ENCODE results near the gene CMIP.

DNA sequence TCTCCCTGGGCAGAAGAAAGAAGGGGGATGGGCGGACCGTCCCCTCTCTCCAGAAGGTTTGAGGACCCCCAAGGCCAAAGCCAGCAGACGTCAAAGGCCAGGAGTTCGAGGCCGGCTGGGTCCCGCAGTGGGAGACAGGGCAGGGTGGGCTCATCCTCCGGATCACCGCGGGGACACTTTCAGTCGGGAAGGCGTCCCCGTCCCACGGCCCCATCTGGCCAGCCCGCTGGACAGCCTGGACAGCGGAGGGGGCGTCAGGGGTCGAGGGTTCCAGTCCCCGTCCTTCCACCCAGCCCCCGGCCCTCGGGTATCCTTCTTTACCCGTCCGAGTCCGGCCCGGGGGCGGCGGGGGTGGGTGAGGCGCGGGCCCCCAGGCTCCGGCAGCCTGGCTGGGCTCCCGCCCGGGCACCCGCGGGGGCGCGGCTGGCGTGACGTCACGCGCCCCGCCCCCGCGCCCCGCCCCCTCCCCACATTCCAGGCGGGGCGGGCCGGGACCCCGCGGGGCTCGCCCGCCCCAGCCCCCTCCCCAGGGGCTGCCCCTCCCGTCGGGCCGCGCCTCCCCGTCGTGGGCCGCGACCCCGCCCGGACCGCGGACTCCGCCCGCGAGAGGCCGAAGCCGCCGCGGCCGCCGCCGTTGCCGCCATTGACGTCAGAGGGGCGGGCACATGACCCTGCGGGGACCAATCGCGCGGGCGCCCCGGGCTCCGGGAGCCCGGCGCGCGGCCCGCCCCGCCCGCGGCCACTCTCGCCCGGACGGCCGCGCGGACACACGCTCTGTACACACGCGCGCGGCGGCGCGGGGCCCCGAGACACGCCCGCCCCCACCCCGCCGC lies at the start of gene CMIP:
CMIP (plus strand) TSS at position 742 of the 833 bp plus-strand sequence.
- PRO-cap = bidirectional peak, plus-strand start at position 742 of the sequence, minus-strand start at position 645 of the sequence

GRCh38 chr16:81451246-81451501 lies 6.6 kb downstream of the CMIP start:
- PRO-cap = no peak

DNA sequence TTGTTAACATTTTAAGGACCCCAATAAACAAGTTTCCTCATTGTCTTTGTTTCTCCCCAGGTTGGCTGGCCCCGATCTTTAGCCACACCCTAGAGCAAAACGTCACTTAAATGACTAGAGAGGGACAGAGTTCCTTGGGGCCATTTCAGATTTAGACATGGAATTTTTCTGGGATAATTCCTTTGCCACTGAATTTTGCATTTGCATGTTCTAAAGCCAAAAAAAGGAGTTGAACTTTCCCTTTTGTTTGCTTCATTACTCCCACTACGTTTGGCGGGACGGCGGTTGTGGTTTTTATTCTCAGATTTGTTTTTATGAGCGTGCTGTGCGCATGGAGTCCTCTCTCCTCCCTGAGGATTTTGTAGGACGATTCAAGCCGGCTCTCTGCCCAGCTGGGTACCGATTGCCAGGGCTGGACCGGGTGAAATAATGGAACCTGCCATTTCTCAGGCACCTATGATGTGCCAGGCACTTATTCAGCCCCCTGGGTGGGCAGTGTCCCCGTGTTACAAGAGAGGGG lies 18.6 kb downstream of the CMIP start:
- PRO-cap = no peak

GRCh38 chr16:81469302-81470624 lies 25.2 kb downstream of the CMIP start:
- PRO-cap = bidirectional peak, plus-strand start at chr16:81470237, minus-strand start at chr16:81470001

- PRO-cap = unidirectional peak, plus-strand start at chr16:81501274
Observed at GRCh38 chr16:81500700-81501982, 56.5 kb downstream of the CMIP start.

DNA sequence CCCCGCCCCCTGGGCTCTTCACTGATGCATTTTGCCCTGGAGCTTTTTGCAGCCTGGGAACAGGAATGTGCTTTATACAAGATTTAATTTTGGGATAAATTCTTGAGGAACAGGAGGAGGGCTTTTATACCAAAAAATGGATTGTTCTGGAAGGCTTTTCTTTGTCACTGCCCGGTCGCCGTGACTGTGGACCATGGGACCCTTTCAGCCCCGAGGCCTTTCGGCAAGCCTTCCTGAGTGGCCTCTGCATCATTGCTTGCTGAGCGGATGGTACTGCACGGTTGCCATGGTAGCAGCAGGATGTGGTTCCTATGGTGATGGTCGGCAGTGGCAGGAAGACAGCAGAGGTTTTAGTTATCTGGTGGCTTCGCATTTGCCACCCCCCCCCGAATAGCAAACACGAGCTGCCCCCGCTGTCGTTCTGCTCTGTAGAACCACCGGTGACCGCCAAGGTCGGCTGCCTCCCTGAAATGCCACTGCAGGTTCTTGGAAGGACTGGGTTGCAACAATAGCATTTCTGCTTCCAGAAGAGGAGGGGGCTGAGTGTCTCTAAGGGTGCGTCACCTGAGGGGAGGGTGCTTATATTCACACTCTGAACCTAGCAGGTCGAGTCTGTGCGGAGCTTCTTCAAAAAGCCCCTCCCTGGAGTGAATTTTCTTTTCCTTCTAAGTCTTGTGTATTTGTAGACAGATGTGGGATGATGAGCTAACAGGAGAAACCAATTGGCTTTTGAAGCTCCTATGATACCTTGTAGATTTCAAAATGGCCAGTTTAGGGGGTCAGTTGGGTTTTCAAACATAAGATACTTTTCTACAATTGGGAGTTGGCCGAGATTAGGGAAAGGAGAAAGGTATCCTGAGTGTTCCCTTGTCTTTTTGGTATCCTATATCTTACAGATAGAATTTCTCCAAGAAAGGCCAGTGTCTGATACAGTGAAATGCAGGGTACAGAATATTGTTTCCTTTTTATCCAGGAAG lies 76.7 kb downstream of the CMIP start:
- PRO-cap = no peak

GRCh38 chr16:81531018-81531712 lies 86.6 kb downstream of the CMIP start:
- PRO-cap = no peak

DNA sequence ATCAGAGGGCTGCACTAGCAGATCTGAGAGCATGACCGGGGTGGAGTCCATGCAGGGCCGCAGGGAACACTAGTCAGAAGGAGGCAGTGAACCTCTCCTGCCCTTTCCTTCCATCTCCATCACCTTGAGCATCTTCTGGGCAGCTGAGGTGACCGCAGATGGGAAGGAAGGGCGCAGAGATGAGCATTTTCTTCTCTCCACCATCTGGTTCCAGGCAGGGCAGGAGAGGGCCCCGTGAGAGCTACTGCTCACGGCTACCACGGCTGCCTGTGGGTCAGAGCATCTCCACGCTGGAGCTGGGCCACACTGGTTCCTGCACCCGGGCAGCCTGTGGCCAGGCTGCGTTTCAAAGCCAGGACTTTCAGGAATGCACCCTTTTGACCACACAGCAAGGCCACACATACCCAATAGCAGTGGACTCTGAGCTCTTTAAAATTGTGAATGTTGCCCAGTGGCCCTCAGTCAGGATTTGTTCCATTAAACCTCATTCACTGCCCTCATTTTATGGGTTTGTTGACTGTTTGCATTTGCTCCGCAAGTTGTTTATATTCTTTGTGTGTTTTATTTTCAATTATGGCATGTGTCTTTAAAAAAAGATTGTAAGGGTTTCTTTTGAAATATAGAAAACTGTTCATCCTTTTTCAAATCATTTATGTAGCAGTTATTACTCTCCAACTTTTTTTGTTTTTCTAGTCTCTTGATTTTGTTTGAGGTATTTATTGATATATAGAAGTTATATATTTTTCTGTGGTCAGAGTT lies 89.4 kb downstream of the CMIP start:
- PRO-cap = no peak

DNA sequence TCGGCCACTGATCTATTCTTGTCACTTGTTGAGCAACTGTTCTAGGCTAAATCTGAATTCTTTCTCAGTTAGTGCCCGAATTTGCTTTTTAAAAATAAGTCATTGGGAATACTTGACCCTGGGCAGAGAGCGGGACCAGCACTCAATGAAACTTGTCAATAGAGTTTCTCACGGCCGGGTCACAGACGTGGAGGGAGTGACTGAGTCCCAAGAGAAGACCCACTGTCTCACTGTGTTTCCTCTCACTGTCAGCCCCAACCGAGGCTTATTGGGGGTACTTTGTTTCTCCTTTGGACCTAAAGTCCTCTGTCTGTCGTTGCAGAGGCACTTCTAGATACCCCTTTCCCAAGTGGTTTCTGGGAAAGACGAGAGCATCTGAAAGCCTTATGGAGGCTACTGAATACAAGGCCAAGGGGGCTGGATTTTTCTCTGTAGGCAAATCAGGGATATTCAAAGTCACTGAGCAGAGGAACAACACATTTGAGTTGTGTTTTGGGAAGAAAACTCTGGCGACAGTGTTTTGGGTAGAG lies 138.8 kb downstream of the CMIP start:
- PRO-cap = no peak

- PRO-cap = no peak
Observed at GRCh38 chr16:81601743-81602348, 157.2 kb downstream of the CMIP start.

GRCh38 chr16:81608870-81609261 lies 164.3 kb downstream of the CMIP start:
- PRO-cap = no peak

DNA sequence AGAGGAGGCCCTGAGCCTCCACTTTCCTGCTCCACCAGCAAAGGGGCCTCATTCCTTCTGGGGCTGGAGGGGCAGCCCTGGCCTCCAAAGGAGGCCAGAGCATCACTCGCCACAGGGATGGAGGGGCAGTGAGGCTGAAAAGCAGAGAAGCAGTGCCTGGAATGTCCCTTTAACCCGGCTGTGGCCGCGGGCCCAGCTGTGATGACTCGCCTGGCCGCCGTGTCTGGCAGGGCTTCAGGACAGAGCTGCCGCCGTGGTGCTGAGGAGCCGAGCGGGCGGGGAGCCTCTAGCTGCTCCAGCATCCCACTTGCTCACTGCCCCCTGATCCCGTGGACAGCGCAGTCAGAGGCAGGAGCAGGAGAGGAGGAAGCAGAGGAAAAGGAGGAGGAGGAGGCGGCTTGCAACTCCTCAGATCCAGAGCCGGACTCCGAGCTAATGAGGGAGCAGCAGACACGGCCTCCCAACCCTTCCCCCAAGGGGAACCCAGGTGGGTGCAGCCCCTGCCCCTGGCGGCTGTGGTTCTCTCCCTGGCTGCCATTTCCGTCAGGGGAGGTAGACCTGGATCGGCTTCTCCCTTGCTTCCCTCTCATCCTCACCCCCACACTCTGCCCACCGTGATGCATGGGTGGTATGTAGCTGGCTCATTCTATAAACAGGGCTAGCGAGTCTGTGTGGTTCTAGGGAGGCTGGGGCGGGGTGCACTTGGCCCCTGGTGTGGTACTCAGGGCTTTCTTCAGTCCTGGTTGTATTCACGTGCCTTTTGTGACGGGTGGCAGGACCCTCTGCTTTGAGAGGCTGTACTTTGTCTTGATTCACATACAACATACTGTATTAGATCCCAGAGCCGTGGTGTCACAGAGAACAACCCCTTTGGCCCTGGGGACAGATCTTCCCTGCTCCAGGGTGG lies 165.7 kb downstream of the CMIP start:
- PRO-cap = unidirectional peak, plus-strand start at position 314 of the sequence

- PRO-cap = no peak
Observed at GRCh38 chr16:81638423-81639033, 140.6 kb upstream of the PLCG2 start.

DNA sequence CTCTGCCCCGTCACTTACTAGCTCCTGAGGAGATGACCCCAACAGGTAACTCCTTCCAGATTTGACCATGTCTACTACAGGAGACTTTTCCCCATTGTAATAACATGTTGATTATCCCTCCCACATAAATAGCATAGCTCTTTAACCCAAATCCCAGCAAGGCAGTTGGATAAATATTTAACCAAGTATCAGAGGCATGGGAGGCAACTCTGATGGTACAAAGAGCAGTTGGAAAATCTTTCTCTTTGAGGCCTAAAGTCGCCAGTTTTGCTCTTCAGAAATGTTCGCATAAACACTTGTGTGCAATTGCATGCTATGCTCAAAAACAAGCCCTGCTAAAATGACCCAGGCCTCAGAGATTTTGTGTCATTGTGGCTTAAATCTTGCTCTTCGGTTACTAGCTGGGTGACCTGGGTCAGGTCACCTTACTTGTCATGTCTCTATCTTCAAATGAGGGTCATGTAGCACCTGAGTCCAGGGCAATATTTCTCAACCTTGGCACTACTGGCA lies 48.7 kb downstream of the HSD17B2 start:
- PRO-cap = no peak

GRCh38 chr16:82653336-82654560 lies 27.0 kb downstream of the CDH13 start:
- PRO-cap = no peak

- PRO-cap = no peak
Observed at GRCh38 chr16:82735501-82736081, 108.8 kb downstream of the CDH13 start.

DNA sequence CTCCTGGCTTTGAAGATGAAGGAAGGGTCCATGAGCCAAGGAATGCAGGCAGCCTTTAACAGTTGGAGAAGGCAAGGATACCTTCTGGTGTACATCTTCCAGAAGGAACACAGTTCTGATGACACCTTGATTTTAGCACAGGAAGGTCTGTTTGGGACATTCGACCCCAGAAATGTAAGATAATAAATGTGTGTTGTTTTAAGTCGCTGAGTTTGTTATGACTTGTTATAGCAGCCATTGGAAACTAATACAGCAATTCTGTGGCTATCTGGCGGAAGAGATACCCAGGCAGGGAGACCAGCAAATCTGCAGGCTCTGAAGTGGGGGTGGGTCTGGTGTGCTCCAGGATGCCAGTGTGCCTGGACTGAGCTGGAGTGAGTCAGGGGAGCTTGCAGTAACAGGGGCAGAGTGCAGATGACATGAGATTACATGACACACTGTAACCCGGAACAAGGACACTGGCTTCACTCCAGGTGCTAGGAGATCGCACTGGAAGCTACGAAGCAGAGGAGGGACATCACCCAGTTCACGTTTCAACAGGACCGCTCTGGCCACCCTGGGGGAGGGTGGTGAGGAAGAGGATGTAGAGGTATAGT lies 475.4 kb downstream of the CDH13 start:
- PRO-cap = no peak

GRCh38 chr16:83637028-83637502 lies 170.7 kb upstream of the HSBP1 start:
- PRO-cap = no peak

GRCh38 chr16:83938084-83938505 lies 14.9 kb upstream of the OSGIN1 start:
- PRO-cap = no peak

GRCh38 chr16:83993968-83994398 lies 25.9 kb downstream of the NECAB2 start:
- PRO-cap = no peak